H7 (cell line): ENCODE measurements around a stretch of chr6.

- RAMPAGE, long total RNA: no peak
Measured at GRCh38 chr6:134162632-134163489, 110.4 kb upstream of the SLC2A12 start.

- RAMPAGE, long total RNA: no peak
Measured at GRCh38 chr6:134249932-134250500, 67.9 kb downstream of the SGK1 start.

DNA sequence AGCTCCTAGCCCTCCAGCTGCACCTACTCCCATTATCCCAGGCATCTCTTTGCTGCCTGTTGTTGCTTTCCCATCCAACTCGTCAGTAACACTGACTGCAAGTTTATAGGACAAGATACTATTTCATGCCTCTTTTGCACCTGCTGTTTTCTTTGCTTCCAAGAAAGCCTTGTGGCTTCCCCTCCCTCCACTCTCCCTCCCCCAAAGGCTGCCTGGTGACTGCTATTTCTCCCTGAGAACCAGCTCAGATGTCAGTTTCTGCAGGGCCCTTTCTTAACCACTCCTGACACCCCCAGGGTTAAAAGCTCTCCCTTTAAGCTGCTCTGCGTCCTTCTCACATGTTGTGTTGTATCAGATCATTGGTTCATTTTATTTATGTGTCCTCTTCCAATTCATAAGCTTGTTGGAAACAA is 34.3 kb upstream of the SGK1 start:
- RAMPAGE, long total RNA: no peak

GRCh38 chr6:134631899-134632402 is 314.0 kb upstream of the SGK1 start:
- RAMPAGE, long total RNA: no peak

- RAMPAGE, long total RNA: no peak
Measured at GRCh38 chr6:134714810-134715174, 235.1 kb downstream of the ALDH8A1 start.

GRCh38 chr6:134830793-134831395 is 119.0 kb downstream of the ALDH8A1 start:
- RAMPAGE, long total RNA: no peak

DNA sequence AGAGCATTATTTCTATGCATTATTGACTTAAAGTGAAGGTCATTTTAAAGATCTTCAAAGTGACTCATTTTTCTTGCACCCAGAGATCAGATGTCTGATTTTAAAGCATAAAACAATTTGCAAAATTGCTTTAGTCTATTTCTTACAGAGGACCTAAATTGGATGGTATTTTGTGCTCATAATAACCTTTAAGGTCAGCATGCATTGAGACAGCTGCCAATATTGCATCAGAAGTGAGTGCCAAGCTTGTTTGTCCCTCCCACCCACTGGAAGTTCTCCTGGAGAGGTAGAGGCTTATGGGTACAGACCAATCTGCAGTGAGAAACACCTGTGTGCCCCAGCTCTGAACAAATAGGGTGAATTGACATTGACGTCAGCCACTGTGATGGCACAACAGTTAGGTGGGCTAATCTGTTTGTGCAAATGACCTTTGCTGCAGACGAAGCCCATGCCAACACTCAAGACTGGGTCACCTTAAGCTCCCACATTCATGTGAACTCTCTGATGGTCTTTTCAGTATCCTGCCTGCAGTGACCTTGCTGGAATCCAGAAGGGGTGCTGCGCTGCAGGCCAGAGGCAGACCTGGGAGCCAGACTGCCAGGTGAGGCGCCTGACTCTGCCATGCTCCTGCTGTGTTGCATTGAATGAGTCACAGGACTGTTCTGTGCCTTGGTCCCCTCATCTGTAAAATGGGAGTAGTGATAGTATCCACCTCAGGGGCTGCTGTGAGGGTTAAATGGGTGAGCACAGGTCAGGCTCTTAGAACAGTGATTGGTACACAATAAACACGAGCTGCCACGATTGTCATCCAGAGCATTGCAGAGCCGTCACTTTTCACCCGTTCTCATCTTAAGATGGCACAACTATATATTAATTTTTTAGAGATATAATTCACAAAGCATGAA is 99.9 kb downstream of the ALDH8A1 start:
- RAMPAGE, long total RNA: no peak

DNA sequence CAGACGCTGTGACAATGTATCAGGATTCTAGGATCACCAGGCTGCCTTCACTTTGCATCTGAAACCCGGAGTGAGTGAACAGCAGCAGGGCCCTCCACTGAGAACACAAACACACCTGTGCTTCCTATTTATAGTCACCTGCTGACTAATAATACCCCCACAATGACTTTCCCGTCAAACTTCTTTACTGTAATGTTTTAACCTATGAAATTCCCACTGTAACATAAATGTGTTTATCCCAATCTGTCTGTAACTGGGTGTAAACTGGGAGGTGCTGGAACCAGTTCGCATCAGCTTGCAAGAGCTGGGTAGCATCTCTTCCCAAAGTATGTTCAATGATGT is 79.3 kb downstream of the ALDH8A1 start:
- RAMPAGE, long total RNA: no peak

DNA sequence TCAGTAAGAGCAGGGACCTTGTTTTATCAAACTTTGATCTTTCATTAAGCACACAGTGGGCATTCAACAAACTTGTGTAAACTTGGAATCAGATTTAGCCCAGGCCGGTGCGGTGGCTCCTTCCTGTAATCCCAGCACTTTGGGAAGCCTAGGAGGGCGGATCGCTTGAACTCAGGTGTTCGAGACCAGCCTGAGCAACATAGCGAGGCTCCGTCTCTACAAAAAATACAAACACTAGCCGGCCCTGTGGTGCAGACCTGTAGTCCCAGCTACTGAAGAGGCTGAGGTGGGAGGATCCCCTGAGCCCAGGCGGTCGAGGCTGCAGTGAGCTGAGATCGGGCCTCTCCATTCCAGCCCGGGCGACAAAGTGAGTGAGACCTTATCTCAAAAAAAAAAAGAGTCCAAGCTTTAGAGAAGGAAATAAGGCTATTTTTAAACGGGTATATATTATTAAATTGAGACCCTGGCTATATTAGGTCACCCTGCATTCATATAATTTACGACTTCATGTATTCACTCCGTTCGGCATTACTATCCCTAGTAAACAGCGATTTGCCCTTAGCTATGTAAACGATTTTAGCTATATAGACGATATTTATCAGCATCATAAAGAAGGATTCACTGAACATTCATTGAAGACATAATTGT is 622 bp upstream of the HBS1L start:
- RAMPAGE, long total RNA: no peak

DNA sequence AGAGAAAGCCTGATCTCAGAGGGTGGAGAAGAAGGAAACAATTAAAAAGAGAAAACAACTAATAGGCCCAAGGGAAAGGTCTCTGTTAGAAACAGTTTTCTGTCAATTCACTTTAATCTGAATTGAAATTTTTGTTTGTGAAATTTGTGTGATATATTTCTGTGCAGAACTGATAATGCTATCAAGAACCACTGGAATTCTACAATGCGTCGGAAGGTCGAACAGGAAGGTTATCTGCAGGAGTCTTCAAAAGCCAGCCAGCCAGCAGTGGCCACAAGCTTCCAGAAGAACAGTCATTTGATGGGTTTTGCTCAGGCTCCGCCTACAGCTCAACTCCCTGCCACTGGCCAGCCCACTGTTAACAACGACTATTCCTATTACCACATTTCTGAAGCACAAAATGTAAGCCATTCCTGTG is 11.1 kb downstream of the MYB start:
- RAMPAGE, long total RNA: no peak

- RAMPAGE, long total RNA: no peak
Measured at GRCh38 chr6:135250671-135251321, 69.7 kb downstream of the MYB start.

DNA sequence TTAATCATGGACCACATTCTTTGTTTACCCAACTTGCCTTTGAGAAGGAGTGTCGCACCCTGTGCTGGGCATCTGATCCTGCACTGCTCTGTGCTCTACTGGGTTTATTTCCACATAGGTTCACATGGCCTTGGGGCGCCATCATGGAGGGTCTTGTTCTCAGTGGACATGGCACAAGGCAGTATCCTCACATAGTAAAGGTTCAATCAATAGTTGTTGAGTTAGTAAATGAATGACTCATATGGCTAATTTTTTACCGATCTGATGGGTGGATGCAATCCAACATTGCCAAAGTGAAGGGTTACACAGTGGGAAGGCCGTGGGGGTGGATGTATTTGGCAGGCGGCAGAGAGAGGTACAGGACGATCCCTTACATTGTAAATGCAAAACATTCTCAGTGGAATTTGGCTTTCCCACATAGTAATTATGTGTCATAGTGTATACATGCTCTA is 21.1 kb upstream of the PDE7B start:
- RAMPAGE, long total RNA: no peak

- RAMPAGE, long total RNA: no peak
Measured at GRCh38 chr6:135921106-135921550, 69.6 kb downstream of the PDE7B start.

- RAMPAGE, long total RNA: no peak
Measured at GRCh38 chr6:136014588-136015575, 163.4 kb downstream of the PDE7B start.

DNA sequence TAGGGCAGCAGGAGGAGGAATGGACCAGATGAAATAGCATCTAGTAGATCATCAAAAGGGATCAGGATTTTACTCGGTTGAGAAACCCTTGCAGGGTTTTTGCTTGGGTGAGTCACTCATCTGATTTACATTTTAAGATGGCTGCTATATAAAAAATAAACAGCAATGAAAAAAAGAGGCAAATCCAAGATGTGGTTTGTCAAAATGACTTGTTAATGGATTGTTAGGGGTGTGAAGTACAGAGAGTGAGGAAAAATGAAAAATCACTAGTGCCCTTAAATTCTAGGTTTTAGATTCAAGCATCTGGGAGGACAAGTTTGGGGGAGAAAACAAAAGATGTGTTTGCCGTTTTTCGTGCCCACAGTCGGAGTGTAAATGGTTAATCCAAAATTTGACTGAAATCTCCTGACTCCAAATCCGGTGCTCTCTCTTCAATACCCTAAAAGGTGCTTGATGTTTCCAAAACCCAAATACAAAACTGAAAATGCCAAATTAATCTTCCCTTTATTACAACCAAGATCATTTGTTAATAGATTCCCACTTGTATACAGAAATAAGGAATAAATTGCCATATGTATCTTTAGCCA is 4.5 kb downstream of the BCLAF1 start:
- RAMPAGE, long total RNA: no peak

- RAMPAGE, long total RNA: no peak
Measured at GRCh38 chr6:136288617-136289520, 777 bp downstream of the BCLAF1 start.

- RAMPAGE, long total RNA: no peak
Measured at GRCh38 chr6:136362401-136363408, 73.1 kb upstream of the BCLAF1 start.

- RAMPAGE, long total RNA: no peak
Measured at GRCh38 chr6:136510643-136511111, 39.5 kb downstream of the MAP7 start.

GRCh38 chr6:136511539-136512351 is 38.5 kb downstream of the MAP7 start:
- RAMPAGE, long total RNA: no peak

DNA sequence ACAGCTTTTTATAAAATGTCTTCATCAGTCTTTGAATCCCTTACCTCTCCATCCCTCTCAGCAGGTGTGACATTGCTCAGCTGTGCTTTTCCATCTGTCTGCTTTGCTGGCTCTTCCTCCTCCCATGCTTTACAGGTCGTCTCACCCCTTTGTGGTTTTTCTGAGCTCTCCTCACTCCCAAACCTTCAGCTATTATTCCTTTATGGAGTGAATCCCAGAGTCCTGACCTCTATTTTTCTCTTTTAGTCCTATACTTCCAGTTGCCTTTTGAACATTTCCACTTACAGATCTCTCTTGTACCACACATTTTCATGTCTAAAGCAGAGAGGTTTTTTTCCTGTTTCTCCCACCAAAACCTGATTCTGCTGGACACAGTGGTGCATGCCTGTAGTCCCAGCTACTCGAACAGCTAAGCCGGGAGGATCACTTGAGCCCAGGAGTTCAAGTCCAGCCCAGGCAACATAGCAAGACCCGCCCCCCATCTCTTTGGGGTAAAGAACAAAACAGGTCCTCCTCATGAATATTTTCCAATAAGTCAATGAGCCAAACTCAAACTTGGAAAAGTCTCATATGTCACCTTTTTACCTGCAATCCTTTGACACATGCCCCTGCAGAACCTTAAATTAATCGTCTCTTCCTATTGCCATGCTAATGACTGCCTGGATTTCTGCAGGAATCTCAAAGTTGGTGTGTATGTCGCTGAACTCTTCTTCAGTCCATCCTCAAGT is 5.6 kb downstream of the MAP7 start:
- RAMPAGE, long total RNA: no peak